ENCODE measurements around a stretch of chr5.

DNA sequence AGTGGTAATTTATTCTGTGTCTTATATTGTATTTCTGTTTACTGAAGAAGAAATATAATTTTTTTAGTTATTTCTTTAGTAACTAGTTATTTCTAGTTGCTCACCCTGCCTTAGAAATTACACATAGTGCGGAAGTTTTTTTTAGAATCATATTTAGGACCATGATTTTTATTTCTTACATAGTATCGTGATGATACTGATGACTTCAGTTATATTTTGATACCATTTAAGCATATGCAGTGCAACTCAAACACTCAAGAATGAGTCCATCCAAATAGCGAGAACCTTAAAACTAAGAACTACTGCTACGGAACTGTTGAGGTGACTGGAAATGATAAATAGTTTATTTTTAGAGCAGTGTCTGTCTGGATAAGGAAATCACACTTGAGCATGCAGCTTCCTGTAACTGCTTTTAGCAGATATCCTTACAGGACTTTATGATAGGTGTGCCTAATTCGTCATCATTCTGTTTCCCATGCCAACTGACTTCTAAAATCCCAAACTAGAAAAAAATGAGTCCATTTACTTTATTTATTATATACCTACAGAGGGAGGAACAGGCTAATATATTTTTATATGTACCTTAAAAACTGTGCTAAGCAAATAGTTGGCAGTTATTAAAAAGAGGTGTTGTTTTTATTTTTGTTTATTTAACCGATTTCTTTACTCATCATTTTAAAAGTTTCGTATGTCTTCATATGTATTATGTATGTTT lies 85.5 kb downstream of the ADGRV1 start:
- RRBS: no CpG with 5 or more reads among the region's 7 CpGs

GRCh38 chr5:91033196-91033708 lies 349.9 kb downstream of the ARRDC3 start:
- RRBS: no CpG with 5 or more reads among the region's 2 CpGs

DNA sequence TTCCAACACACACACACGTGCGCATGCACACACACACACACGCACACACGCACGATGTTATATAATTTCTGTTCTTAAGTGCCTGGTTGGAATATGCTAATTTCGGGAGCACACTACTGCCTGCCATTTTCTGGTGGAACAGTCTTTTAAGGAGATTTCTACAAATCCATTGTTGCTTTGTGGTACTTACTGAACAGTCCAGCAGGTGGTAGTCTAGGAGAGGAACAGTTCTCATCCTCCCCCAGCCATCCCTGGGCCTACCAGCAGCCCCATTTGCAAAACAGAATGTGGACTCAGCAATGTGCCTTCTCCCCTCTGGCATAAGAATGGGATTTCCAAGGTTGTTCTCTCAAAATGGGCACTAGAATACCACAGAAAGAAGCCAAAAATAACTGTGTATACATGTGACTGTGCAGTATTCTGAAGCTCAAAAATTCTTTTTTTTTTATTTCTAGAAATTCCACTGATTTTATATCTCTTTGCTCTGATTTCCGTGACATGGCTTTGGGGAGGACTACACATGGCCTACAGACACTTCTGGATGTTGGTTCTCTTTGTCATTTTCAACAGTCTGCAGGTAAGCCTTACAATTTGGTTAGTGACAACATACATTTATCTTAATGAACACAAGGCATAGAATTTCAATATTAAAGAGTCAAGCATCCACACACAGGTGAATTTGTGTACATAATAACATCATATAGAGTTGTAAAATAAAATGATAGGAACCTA lies 281.2 kb downstream of the ARRDC3 start:
- RRBS: no CpG with 5 or more reads among the region's 7 CpGs

DNA sequence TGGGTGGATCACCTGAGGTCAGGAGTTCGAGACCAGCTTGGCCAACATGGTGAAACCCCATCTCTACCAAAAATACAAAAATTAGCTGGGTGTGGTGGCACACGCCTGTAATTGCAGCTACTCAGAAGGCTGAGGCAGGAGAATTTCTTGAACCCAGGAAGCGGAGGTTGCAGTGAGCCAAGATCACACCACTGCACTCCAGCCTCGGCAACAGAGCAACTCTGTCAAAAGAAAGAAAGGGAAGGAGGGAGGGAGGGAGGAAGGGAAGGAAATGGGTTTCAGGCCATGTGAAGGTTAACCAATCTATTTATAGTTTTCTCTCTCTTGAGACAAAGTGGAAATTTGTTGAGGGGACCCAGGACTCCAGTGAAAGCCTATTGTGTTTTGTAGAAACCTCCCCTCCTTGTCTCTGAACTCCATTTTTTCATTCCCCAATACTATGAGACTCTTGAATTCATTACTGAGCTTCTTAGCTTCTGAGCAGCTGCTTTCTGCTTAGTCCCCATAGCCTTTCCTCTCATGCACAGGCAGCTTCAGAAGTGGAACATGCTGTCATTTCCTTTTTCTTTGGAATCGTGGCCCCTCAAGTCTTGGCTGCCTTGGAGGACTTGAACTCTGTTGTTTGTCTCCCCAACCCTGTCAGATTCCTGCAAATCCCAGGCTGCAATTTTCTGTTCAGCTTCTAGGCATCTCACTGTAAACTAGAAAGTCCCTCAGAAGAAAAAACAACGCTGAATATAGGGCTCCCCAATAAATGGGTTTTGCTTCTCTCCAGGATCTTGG lies 268.6 kb downstream of the ARRDC3 start:
- RRBS: no CpG with 5 or more reads among the region's 6 CpGs

- RRBS: no CpG with 5 or more reads among the region's 4 CpGs
These were observed 257.8 kb downstream of the ARRDC3 start for GRCh38 chr5:91125212-91125805.

- RRBS: no CpG with 5 or more reads among the region's 6 CpGs
These were observed 101.6 kb downstream of the ARRDC3 start for GRCh38 chr5:91281391-91282031.

DNA sequence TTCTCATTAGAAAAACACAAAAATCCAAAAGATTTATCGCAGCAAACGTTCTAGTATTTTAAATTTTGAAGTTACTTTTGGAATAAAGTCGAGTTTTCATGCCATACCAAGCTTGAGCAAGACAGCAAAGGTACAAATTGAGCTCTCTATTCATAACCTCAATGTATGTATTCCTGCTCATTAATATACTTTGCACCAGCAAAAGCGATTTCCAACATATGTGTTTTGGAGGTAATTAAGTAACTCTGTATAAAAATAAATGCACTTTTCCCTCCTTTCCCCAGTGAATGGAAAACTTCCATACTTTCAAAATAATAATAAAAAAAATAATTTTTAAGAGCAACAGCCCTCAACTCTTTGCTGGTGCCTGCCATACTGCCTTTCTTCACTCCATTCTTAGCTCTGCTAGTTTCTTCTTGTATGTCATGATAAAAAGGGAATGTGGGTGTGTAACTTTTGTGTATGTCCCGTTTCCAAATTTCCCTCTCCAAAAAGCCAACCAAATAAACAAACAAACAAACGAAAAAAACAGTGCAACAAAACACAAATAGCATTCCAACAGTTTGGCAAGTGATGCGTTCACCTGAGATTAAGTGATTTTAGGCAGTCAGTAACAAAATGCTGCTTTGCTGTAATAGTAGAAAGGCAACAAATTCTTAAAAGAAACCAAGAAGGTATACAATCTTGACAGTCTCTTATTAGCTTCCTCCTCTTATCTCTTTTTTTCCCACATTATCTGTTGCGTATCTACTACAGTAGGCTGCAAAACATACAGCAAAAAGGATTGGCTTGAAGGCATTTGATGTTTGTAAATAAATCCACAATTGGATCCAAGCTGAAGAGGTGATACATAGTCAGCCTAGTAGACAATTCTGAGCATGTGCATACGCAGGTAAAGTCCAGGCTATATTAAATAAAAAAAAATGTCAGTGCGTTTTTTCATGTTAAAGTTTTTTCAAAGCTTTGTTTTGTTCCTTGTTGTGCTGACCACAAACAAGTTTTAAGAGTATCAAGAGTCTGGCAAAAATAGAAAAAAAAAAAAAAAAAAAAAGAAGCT lies 12.8 kb downstream of the ARRDC3 start:
- RRBS: no CpG with 5 or more reads among the region's 10 CpGs

GRCh38 chr5:91371036-91371677 lies 12.0 kb downstream of the ARRDC3 start:
- RRBS: no CpG with 5 or more reads among the region's 12 CpGs

DNA sequence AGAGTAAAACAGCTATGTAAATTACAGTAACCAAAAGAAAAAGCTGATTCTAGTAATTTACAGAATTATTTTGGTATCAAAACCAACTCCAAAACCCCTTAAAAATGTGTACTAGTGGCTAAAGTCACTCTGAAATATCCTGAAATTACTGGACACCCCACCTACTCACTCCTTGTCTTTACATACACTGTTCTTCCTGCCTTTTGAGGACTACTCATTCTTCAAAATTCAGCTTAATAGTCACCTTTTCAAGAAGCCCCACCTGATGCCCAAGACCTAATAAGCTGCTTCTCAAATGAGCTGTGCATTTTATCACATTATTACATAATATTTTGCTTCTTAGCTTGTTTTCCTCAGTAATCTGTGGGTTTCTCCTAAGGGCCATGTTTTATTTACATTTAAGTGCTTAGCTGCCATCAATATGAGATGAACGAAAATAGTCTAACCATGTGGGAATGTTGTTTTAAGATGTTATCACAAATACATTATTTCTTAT lies 10.3 kb downstream of the ARRDC3 start:
- RRBS: no CpG with 5 or more reads among the region's 1 CpG

GRCh38 chr5:93578920-93579400 lies 4.1 kb upstream of the NR2F1 start:
- RRBS: 11% methylated on average over 8 of the region's 25 CpGs

GRCh38 chr5:93593243-93594182 lies 10.5 kb downstream of the NR2F1 start:
- RRBS: no CpG with 5 or more reads among the region's 31 CpGs

DNA sequence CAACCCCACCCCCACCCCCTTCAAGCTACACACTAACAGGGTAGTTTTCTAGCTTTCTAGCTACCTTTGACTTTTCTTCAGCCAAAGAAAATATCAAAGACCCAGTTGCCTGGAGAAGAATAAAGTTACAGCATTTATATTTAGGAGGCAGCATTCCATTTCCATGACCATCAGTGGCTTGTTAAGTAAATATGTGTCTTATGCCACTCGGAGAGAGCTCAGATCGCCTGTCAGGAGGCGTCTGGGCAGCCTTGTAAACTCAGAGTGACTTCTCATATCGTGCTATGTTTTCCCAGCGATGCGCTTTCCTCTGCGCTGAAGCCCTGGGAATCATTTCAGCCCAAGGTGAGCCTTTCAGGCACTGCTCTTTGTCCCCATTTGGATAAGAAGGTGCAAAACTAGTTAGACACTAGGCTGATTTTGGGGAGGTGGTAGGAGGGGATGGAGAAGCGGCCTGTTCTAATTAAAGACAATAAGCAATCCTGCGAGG lies 24.3 kb downstream of the NR2F1 start:
- RRBS: no CpG with 5 or more reads among the region's 9 CpGs

- RRBS: no CpG with 5 or more reads among the region's 10 CpGs
These were observed 24.8 kb downstream of the NR2F1 start for GRCh38 chr5:93607778-93608253.

GRCh38 chr5:93620275-93620846 lies 37.3 kb downstream of the NR2F1 start:
- RRBS: 3% methylated on average over 8 of the region's 31 CpGs

GRCh38 chr5:93754293-93754694 lies 12.9 kb upstream of the POU5F2 start:
- RRBS: no CpG with 5 or more reads among the region's 1 CpG

GRCh38 chr5:93987971-93988828 lies 123.3 kb downstream of the FAM172A start:
- RRBS: no CpG with 5 or more reads among the region's 3 CpGs

GRCh38 chr5:94362409-94362843 lies 251.0 kb upstream of the FAM172A start:
- RRBS: no CpG with 5 or more reads among the region's 2 CpGs

GRCh38 chr5:95621256-95622017 lies 1.6 kb downstream of the GPR150 start:
- RRBS: 4% methylated on average over 13 of the region's 40 CpGs

DNA sequence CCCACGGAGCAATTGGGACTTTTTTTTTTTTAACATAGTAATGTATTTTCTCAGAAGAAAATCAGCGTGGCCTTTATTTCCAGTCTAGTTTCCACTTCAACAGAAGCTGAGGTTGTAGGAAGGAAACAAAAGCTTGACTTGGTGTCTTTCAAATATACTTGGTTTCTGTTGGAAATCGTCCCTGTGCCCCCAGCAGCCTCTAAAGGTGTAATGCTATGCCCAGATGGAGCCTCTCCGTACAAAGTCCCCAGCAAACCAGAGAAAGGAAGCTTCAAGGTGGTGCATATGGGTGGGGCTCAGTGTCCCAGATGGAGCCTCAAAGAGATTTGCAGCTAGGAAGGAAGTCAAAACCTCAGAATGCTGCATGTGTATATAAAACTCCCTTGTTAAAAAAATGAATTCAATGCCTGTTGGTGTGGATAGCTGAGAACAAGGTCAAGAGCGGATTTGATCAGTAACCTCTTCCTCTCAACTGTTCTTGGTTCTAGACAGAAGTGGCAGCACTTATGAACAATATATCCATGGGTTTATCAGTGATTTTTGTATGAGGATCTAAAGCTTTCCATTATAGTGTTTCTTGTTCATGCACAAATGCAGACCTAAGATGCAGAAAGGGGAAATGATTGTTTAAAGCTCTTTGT lies 2.4 kb downstream of the GPR150 start:
- RRBS: no CpG with 5 or more reads among the region's 5 CpGs

GRCh38 chr5:95710761-95711486 lies 20.2 kb upstream of the RHOBTB3 start:
- RRBS: 7% methylated on average over 3 of the region's 20 CpGs

Measured in aortic smooth muscle cell (primary cell).